ENCODE results near the genes MXRA5 and ARHGAP6.

GRCh38 chrX:3346331-3347366 is at the start of gene MXRA5:
Gene MXRA5 (minus strand): TSS chrX:3346652.
- PRO-cap: unidirectional peak, minus-strand start at chrX:3347100

DNA sequence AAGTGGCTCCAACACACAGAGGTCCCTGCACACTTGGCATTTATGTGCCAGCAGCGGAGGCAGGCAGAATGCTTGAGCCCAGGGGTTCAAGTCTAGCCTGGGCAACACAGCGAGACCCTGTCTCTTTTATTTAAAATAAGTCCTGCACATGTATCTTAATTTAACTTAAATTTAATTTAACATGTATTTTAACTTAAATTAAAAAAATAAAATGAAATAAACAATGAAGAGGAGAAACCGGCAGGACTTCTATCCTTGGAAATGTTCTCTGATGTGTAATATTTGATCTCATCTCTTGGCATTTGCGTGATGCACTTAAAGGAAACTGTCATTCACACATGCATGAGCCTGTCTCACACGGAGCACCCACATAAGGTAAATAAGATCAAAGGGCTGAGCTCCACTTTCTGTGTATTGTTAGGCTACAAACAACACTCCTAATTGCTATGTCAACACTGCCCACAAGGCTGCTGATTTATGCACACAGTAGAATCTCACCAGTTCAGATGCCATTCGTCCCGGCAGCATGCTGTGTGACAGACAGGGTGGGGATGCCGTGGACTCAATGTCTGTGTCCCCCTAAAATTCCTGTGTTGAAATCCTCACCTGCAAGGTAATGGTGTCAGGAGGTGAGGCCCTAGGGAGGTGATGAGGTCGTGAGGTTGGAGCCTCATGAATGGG is 5.8 kb downstream of the PRKX start:
- PRO-cap: no peak

DNA sequence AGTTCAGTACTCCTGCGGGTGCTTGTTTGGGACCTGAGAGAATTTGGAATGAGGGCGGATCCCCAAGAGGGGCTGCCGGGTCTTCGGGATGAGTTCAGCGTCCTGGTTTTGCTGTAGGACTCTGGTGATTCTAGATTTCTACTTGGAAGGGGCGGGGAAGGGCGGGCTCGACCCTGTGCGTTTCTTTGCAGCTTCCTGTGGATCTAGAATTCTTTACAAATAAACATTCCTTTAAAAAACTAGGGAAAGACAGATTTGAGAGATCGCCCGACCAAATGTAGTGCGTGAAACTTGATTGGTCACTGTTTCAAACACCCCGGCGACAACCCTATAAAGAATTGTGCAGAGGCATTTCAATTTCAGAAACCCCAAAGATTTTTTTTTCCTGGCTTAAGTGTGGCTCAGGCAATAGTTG is 777 bp upstream of the PRKX start:
- PRO-cap: no peak

- PRO-cap: no peak
Observed at GRCh38 chrX:5725845-5726554, 502.7 kb downstream of the NLGN4X start.

- PRO-cap: no peak
Observed at GRCh38 chrX:8681390-8681659, 50.6 kb downstream of the ANOS1 start.

DNA sequence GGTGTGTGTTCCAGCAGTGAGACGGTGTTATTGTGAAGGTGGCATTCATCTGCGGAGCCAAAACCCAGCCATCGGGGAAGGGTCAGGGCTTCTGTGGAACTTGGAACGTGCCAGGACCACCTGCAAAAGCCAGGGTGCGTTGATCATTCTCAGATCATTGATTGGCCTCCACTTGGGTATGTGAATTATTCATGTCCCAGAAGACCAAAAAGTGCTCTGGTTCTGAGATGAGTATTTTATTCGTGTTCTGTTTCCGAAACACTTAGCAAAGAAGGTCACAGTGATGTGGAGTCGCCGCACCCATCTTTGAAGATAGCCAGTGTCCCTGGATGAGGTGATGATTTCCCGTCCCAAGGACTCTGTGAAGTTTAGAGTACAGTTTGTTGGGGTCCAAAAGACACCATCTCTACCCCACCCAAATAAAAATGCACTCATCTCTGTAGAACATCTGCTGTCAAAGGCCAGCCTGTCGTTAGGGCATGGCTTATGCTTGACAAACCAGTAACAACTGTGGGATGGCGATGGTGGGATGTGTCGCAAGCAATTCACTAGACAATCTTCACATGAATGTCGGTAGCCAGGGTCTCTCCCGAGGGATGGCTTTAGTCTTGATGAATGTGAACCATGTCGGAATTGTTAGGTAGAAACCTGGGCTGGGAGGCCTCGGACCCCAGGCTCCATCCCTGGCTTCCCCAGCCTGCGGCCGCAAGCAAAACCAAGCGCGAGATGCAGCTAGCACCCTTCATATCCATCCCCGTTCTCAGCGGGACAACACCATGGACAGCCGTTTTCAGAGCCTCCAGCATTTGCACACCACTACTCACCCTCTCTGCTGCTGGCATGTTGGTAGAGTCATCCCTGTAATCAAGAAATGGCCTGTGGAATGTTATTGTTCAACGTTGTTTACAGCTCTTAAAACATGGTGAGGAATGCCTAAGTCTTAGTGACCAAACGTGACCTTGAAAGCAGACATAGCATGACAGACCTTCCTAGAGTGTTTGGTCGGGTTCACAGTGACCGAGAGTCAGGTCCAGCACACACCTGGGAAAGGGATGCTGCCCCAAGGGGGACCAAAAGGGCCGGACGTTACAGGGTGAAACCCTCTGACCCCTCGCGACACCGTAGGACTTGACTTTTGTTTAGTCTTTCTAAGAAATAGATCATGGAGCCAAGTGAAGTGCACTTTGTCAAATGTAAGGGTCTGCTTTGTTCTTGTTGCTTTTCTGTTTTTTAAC is 47.1 kb downstream of the GPR143 start:
- PRO-cap: no peak

DNA sequence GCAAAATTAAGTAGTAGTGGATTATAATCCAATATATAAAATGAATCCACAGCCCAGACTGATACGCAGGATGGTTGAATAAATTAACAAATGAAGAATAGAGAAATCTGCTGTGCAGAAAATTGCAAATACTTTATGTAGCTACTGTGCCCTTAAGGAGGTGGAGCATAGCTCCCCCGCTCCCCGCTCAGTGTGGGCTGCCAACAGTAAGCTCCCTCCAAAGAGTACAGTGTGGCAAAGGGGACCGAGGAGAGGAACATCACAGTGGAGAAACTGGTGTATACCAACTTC is 58.0 kb upstream of the CLDN34 start:
- PRO-cap: no peak

DNA sequence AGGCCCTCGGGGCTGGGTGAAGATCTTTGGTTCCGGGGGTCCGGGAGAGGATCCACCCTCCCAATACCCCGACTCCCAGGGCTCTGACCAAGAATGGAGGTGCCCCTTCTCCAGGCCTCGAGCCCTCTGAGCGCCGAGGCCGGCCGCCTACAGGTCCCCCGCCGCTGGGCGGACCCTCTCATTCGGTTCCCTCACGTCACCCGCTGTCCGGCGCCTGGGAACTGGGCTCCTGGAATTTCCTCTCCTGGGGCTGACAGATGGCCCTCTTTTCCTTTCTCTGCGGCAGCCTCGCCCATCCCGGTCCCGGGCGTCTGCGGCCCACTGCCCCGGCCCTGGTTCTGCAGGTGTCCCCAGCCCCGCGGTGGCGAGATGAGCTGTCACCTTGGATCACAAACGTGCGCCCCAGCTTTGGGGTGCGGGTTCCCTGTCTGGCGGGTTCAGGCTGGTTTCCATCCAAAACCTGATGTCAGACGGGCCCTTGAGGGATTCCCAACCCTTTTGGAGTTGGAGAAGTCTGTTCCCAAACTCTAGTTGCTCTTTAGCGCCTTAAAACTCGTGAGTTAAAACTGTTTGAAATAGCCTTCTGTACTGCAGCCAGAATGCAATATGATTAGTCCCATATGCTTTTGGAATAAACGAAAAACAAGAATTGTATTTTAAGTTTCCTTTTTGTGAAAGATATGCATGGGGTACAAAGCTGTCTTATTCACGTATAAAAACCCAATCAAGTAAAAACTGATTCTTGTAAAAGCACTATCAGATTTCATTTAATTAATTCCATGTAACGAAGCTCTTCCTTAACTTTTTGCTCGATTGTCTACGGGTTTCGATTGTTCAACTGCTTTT is 49.2 kb downstream of the CLDN34 start:
- PRO-cap: bidirectional peak, plus-strand start at position 234 of the sequence, minus-strand start at position 128 of the sequence

- PRO-cap: no peak
Observed at GRCh38 chrX:10048466-10049077, 81.4 kb downstream of the CLDN34 start.

DNA sequence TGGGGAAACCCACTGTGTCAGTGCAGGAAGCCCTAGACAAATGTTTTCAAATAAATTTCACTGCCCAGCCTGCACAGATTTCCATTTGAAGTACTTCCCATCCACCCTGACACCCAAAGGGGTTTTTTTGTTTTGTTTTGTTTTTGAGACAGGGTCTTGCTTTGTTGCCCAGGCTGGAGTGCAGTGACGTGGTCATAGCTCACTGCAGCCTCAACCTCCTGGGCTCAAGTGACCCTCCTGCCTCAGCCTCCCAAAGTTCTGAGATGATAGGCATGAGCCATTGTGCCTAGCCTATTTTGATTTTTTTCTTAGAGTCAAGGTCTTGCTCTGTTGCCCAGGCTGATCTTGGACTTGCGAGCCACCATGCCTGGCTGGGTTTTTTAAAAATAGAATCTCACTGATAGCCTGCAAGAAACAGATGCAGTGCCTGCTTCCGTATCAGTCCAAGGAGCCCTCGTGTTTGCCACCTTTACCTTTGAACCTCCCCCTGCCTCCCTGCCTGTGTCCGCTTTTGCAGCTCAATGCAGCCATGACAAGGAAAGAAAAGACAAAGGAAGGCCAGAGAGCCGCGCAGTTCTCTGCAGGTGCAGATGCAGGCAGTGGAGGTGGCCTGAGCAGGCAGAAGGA is 13.3 kb upstream of the CLCN4 start:
- PRO-cap: no peak

GRCh38 chrX:10536486-10537240 is 83.7 kb downstream of the MID1 start:
- PRO-cap: no peak

DNA sequence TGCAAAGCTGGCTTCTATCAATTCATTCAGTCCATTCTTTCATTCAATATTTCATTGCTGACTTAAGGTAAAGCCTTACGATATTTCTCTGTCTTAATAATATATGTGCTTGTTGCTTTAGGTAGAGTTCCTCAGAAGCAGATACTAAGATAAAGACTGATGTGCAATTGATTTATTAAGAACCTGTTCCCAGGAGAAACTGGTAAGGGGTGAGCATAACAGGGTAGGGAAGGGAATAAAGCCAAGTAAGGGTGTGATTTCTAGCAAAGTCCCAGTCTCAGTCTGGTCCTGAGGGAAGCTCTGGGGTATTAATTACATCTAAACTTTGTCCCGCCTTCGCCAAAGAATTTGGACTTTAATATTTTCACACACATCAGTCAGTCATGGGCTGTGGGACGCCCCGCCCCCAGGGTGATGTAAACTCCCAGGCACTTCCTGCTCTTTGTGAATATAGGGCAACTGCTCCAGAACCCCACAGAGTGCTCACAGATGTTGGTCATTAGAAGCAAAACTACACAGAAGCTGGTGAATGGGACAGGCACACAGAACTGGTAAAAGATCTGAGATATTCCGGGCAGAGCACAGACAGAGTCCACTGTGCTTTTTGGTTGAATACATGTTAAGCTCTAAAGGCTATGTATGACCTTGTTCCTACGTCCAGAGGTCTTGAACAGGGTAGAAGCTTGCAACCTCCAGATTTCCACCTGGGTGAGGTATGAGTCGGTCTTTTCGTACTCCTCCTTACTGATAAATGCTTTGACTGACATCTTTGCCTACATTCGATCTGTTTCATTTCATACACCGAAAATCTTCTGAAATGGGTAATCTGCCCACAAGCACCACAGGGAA is 144.3 kb downstream of the AMELX start:
- PRO-cap: unidirectional peak, plus-strand start at position 477 of the sequence

DNA sequence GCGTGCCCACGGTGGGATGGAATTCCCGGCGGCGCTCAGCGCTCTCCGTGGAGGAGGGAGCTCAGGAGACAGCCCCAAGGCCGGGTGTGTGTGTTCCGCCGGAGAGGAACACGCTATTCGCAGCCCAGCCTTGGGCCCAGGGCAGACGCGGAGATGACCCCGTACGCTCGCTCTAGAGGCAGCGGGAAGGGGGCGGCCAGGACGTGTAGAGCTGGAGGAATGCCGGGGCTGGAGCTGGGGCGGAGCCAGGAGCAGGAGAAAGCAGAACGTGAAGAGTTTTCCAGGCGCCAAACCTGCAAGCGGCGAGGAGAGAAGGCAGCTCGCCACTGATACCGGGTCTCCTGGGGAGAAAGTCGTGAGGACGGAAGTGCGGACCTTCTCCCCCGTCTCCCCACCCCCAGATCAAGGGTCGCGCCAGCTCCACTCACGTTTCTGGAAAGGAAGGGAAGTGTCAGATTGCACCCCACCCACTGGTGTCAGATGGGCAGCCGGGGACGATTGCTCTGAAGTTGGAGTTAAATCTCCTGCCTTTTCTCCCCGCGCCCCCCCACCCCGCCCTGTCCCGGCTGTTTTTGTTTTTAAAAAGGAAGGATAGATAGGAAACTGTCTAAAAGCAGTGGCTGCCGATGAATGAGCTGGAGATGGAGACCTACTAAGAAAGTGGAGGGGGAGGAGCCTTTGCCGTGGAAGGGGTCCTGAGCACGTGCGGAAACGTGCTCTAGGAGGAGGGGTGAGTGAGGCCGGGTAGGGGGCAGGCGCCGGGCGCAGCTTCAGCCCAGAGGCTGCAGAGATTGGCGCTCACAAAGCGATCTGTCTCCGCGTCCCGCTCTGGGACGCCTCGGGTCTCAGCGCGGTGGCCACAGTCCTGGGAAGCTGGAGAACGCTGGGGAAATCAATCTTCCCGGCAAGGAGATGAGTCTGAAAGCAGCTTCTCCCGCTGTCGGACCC is at the start of gene ARHGAP6:
TSS of gene ARHGAP6 (minus strand) at position 349 of the 948 bp plus-strand sequence.
- PRO-cap: bidirectional peak, plus-strand start at position 476 of the sequence, minus-strand start at position 404 of the sequence

DNA sequence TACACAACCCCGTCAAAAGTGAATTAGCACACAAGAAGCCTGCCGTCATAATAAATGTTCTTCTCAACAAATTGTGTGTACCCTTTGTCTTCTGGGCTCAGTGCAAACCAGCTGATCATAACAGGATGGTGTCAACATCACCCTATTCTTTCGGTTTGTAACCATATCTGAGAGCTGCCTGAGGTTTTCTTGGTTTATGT is 28.9 kb downstream of the MSL3 start:
- PRO-cap: no peak

GRCh38 chrX:12947121-12947626 is 27.7 kb upstream of the TMSB4X start:
- PRO-cap: no peak

DNA sequence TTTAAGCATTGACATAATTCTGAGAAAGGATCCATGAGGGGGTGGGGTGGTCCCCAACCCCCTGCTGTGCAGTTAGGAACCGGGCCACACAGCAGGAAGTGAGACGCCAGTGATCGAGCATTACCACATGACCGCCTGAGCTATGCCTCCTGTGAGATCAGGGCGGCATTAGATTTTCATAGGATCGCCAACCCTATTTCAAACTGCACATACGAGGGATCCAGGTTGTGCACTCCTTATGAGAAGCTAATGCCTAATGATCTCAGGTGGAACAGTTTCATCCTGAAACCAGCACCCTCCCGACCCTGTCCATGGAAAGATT is 7.2 kb upstream of the TMSB4X start:
- PRO-cap: unidirectional peak, plus-strand start at position 120 of the sequence

- PRO-cap: bidirectional peak, plus-strand start at chrX:12971843, minus-strand start at chrX:12971782
Observed at GRCh38 chrX:12971324-12972235, 3.3 kb upstream of the TMSB4X start.

DNA sequence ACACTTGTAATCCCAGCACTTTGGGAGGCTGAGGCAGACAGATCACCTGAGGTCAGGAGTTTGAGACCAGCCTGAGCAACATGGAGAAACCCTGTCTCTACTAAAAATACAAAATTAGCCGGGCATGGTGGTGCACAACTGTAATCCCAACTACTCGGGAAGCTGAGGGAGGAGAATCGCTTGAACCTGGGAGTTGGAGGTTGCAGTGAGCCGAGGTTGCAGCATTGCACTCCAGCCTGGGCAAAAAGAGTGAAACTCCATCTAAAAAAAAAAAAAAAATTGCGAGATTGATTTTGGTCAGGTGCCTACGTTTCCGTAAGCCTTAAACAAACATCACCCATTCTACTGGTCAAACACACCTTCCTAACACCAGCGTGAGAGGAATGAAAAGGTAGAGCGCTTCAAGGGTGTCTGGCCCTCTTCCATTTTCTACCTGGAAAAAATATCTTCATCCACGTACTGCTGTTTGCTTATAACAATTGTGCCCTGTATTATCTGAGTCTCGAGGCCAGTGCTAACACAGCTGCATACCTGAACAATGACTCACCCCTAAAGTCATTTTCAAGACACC is 13.7 kb downstream of the TMSB4X start:
- PRO-cap: no peak

GRCh38 chrX:13013411-13013738 is 31.0 kb downstream of the FAM9C start:
- PRO-cap: no peak

GRCh38 chrX:13088114-13088629 is 43.8 kb upstream of the FAM9C start:
- PRO-cap: no peak

Data from mucosa of descending colon (tissue), 1 donor.